Hematopoietic multipotent progenitor cell (in vitro differentiated cells): ENCODE measurements around the gene ACSF3.

DNA sequence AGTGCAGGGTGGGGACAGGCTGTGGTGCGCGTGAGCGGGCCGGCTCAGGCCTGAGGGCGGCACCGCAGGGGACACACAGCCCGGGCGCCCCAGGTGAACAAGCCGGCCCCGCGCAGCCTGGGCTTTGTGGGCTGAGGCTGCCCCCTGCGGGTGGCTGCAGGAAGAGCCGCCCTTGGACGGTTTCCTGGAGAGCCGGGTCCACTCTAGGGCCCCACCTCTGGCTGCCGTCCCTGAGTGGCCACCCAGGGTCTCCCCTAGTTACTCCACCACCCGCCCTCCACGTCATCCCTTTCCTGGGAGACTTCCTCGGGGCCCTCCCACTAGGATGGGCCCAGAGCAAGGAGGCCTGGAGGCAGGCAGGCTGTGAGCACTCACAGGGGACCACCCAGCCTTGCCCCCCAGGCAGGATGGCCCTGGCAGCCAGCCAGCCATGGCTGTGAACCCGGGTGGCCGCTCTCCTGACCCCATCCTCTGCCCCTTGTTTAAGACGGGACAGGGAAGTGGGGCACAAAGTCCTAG lies 42.7 kb upstream of the ZC3H18 start:
- CAGE, long polyA plus RNA: no peak

- CAGE, long polyA plus RNA: no peak
Measured at GRCh38 chr16:88599020-88599651, 28.9 kb downstream of the ZC3H18 start.

GRCh38 chr16:88610853-88611630 lies 27.3 kb upstream of the IL17C start:
- CAGE, long polyA plus RNA: no peak

- CAGE, long polyA plus RNA: no peak
Measured at GRCh38 chr16:88649943-88650139, 1.0 kb downstream of the CYBA start.

- CAGE, long polyA plus RNA: no peak
Measured at GRCh38 chr16:88680902-88681500, 5.3 kb downstream of the SNAI3 start.

GRCh38 chr16:88716480-88717563 lies 10.5 kb downstream of the CTU2 start:
- CAGE, long polyA plus RNA: no peak

- CAGE, long polyA plus RNA: no peak
Measured at GRCh38 chr16:88759163-88759718, 25.8 kb downstream of the PIEZO1 start.

- CAGE, long polyA plus RNA: no peak
Measured at GRCh38 chr16:88764912-88765682, 19.9 kb downstream of the PIEZO1 start.

GRCh38 chr16:88781699-88782165 lies 3.3 kb downstream of the PIEZO1 start:
- CAGE, long polyA plus RNA: no peak

- CAGE, long polyA plus RNA: no peak
Measured at GRCh38 chr16:88812600-88812885, 815 bp upstream of the APRT start.

DNA sequence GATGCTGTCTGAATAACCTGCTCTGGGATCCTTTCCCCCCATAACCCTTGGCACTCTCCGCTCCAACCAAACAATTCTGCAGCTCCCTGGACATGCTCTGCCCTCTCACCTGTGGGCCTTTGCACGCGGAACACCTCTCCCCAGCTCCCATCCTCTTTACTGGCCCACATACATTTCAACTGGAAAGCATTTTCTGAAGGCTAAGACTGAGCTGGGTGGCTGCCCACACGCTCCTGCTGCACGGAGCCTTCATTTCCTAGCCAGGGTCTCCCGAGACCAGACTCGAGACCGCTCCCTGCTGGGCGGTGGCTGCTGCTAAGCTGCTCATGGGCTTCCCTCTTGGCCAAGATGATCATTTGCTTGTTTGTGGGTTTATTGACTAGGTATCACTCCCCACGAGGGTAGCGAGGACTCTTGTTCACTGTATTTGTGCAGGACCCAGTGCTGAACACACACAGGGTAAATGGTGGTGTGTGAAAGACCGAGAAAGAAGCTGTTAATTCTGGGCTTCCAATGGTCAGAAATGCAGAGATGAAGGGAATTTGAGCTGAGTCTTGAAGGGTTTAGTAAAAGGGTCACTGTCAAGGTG lies 805 bp downstream of the TRAPPC2L start:
- CAGE, long polyA plus RNA: no peak

- CAGE, long polyA plus RNA: start-site peak on the plus strand at chr16:88876698-88876800, 6 reads
Measured at GRCh38 chr16:88876038-88876925, 9.8 kb upstream of the PABPN1L start.

DNA sequence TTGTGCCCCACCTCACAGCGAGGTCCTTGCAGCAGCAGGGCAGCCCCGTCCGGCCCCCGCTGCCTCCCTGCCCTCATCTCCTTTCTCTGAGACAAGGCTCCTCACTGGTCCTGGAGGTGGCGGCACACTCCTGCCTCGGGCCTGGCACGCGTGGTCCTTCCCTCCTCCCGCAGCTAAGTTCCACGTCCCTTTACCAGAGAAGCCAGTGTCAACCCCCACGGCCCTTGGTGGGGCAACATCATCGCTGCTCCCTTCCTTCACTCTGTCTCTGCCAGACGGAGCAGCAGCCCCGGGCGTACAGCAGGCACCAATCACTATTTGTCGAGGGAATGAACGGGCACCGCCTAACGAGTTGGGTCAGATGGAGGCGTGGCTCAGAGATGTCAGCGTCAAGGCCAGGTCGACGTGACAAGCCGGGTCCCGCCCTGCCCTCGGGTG lies 50.1 kb downstream of the CBFA2T3 start:
- CAGE, long polyA plus RNA: no peak

- CAGE, long polyA plus RNA: no peak
Measured at GRCh38 chr16:88967692-88968984, 8.9 kb downstream of the CBFA2T3 start.

DNA sequence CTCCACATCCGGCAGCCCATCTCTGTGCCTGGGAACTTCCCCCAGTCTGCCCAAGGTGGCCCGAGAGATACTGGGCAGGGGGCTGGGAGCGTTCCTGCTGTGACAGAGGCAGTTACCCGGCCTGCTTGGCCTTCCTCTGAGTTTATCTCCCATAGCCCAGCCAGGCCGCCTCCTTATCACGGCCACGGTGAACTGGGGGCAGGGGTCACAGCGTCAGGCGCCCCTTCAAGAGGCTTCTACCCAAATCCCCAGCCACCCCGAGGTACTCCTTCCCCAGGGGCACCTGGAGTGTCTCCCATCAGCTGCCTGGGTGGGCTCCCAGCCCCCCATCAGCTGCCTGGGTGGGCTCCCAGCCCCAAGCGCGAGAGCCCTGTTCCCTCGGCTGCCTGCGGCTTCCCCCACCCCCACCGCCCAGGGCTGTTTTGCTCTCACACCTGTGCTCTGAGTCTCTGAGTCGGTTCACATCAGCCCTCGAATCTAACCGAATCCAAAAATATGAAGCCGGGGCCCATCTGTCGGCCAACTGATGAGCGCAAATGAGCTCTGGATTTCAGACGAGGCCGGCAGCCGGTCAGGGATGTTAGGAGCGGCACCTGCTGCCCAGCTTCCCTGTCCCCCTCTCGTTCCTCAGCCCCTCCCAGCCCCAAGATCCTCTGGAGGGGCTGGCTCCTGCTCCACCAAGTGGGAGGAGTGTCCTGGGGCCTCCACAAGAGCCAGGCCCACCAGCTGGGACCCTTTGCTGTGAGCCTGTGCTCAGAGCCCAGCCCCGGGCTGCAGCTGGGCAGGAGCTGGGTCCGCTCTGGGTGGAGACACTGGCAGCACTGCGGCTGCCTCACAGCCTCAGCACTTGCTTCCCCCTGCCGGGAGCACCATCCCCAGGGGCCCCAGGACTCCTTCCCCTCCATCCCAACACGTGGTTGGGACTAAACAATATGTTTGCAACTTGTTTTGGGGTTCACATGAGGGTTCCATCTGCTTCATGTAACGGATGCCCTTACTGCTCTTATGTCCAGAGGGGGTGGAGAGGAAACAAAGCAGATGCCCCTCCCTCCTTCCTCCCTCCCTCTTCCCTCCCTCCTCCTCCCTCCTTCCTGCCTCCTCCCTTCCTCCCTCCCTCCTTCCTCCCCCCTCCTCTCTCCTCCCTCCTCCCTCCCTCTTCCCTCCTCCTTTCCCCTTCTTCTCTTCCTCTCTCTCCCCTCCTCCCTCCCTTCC lies 15.9 kb upstream of the CBFA2T3 start:
- CAGE, long polyA plus RNA: no peak

GRCh38 chr16:89093527-89094024 lies at the start of gene ACSF3:
Gene ACSF3 (plus strand): TSS chr16:89093852.
- CAGE, long polyA plus RNA: start-site peak on the plus strand at chr16:89093872-89093936, 323 reads

GRCh38 chr16:89256424-89257777 lies 39.4 kb downstream of the ZNF778 start:
- CAGE, long polyA plus RNA: no peak

GRCh38 chr16:89297680-89298086 lies 80.2 kb downstream of the ZNF778 start:
- CAGE, long polyA plus RNA: no peak

GRCh38 chr16:89303349-89304186 lies 86.1 kb downstream of the ZNF778 start:
- CAGE, long polyA plus RNA: no peak

GRCh38 chr16:89343504-89344207 lies 126.2 kb downstream of the ZNF778 start:
- CAGE, long polyA plus RNA: no peak